Keratinocyte (primary cell): ENCODE measurements around a stretch of chr15.

DNA sequence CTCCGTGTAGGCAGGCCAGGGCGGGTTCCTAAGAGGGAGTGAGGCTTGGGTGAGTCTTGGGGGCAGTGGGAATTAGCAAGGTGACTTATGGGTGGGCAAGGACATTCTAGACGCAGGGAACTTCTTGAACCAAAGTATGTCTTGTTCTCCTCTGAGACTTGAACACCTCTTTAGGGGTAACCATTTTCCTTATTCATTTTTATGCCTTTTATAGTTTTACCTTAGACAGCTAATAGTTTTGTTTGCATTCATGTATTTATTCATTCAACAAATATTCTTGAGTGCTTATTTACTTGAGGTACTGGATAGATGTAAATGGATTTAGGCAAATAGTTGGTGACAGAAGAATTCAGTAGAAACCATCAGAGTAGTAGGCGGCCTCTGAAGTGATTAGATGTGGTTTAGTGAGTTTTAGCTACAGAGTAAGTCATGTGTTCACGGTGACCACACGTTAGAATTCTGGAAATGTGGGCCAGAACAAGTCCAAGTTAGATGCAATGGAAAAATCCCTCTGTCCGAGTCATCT, 100.0 kb downstream of the CGNL1 start:
CAGE:
- cytosol, long polyA minus RNA: no peak
- cytosol, long polyA plus RNA: no peak
- long polyA plus RNA: no peak
- nucleus, long polyA minus RNA: no peak
- nucleus, long polyA plus RNA: no peak

DNA sequence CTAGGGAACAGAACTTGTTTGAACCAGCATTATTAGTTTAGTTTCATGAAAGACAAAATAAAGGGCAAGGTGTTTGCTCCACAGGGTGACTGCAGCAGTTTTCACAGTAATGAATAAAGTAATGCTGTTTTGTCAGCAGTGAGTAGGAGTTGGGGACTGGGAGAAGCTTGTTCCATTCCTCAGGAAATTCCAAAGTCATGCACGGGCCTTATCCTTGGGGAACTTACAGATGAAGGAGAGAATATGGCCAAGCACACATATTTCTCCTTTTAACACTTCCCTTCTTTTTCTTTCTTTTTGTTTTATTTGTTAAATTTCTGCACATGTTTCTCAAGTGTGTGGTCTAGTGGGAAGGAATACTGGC, 100.4 kb downstream of the CGNL1 start:
CAGE:
- cytosol, long polyA minus RNA: no peak
- cytosol, long polyA plus RNA: no peak
- long polyA plus RNA: no peak
- nucleus, long polyA minus RNA: no peak
- nucleus, long polyA plus RNA: no peak

GRCh38 chr15:57477563-57478637, 101.6 kb downstream of the CGNL1 start:
CAGE:
- cytosol, long polyA minus RNA: no peak
- cytosol, long polyA plus RNA: no peak
- long polyA plus RNA: no peak
- nucleus, long polyA minus RNA: no peak
- nucleus, long polyA plus RNA: no peak

GRCh38 chr15:57501825-57502553, 89.7 kb upstream of the MYZAP start:
CAGE:
- cytosol, long polyA minus RNA: no peak
- cytosol, long polyA plus RNA: no peak
- long polyA plus RNA: no peak
- nucleus, long polyA minus RNA: no peak
- nucleus, long polyA plus RNA: no peak

GRCh38 chr15:57615316-57615860, 23.7 kb downstream of the MYZAP start:
CAGE:
- cytosol, long polyA minus RNA: no peak
- cytosol, long polyA plus RNA: no peak
- long polyA plus RNA: no peak
- nucleus, long polyA minus RNA: no peak
- nucleus, long polyA plus RNA: no peak

CAGE:
- cytosol, long polyA minus RNA: no peak
- cytosol, long polyA plus RNA: no peak
- long polyA plus RNA: no peak
- nucleus, long polyA minus RNA: no peak
- nucleus, long polyA plus RNA: no peak
Measured at GRCh38 chr15:57679677-57680465, 26.6 kb upstream of the POLR2M start.

CAGE:
- cytosol, long polyA minus RNA: no peak
- cytosol, long polyA plus RNA: no peak
- long polyA plus RNA: no peak
- nucleus, long polyA minus RNA: no peak
- nucleus, long polyA plus RNA: no peak
Measured at GRCh38 chr15:57783805-57784776, 77.6 kb downstream of the POLR2M start.

GRCh38 chr15:57914288-57915129, 151.0 kb downstream of the ALDH1A2 start:
CAGE:
- cytosol, long polyA minus RNA: no peak
- cytosol, long polyA plus RNA: no peak
- long polyA plus RNA: no peak
- nucleus, long polyA minus RNA: no peak
- nucleus, long polyA plus RNA: no peak

DNA sequence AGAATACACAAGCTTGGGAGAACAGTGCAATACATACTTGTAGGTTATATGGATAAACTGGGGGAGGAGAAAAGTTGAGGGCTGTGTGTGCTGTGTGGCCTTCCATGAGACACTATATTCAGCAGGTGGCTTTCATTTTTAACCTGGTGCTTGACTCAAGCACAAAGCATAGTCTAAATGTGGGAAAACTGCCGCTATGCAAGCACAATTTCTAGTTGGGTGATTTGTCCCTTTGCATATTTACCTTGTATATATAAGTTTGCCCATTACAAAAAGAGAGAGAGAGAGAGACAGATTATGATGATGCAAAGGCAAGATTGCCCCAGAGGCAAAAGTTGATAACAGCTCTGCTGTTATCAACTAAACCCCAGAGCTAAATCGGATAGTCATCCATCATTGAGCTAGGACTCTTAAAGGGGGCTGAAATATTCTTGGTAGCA, 141.4 kb downstream of the AQP9 start:
CAGE:
- cytosol, long polyA minus RNA: no peak
- cytosol, long polyA plus RNA: no peak
- long polyA plus RNA: no peak
- nucleus, long polyA minus RNA: no peak
- nucleus, long polyA plus RNA: no peak

CAGE:
- cytosol, long polyA minus RNA: no peak
- cytosol, long polyA plus RNA: no peak
- long polyA plus RNA: no peak
- nucleus, long polyA minus RNA: no peak
- nucleus, long polyA plus RNA: no peak
Measured at GRCh38 chr15:58357691-58358513, 73.9 kb upstream of the LIPC start.

DNA sequence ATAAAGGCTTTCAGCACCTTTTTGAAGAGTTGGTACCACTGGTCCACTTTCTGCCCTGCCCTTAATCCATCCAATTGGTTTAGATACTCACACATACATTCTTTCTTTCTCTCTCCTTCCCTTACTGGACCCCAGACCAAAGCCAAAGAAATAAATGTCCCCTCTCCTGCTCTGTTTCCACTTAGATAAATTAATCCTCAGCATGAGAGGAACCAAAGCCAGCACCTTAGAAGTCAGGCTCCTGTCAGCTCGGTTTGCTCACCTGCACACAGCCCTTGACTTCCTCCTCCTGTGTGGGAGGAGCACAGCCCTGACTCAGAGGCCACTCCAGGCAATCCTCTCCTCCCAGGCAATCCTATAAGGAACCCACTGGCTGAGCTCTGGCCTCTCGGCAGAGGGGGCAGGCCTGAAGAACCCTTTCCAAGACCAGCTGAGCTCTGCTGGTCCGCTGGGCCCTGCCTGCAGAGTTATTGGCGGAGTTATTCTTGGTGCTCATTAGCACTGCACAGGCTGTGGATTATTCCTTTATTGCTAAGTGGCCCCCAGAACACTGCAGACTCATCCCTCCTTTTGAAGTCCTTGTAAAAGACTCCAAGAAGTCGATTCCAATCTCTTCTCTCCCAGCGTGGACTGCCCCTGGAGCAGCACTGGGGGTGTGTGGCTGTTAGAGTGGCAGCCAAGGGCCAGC, 30.8 kb downstream of the LIPC start:
CAGE:
- cytosol, long polyA minus RNA: no peak
- cytosol, long polyA plus RNA: no peak
- long polyA plus RNA: no peak
- nucleus, long polyA minus RNA: no peak
- nucleus, long polyA plus RNA: no peak

DNA sequence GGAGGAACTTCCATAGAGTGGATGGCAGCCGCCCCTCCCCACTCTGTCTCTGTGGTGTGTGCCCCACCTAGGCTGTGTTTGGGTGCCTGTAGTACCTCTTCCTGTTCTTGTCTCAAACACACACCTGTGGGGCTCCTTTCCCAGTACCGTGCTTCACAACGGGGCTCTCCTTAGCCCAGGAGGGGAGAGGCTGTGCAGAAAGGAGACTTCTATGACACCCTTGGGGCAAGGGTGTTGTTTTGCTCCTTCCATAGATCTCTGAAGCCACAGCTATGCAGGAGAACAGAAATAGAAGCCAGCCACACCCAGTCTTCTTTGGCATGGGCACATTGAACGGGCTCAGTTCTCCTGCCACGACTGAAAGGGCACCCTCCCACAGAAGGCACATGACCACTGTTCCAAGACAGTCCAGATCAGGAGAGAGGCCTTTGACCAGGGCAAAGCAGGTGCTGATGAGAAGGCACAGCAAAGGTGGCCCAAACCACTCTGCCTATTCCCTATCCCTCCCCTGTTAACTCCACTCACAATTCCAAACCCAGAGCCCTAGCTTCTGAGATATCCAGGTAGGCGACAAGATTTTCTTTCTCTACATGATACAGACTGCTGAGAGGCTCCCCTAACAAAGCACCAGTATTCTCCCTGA, 74.4 kb downstream of the LIPC start:
CAGE:
- cytosol, long polyA minus RNA: no peak
- cytosol, long polyA plus RNA: no peak
- long polyA plus RNA: no peak
- nucleus, long polyA minus RNA: no peak
- nucleus, long polyA plus RNA: no peak

CAGE:
- cytosol, long polyA minus RNA: no peak
- cytosol, long polyA plus RNA: no peak
- long polyA plus RNA: no peak
- nucleus, long polyA minus RNA: no peak
- nucleus, long polyA plus RNA: no peak
Measured at GRCh38 chr15:58517449-58518552, 86.0 kb downstream of the LIPC start.

CAGE:
- cytosol, long polyA minus RNA: no peak
- cytosol, long polyA plus RNA: no peak
- long polyA plus RNA: no peak
- nucleus, long polyA minus RNA: no peak
- nucleus, long polyA plus RNA: no peak
Measured at GRCh38 chr15:58988252-58988542, 734 bp downstream of the RNF111 start.

CAGE:
- cytosol, long polyA minus RNA: no peak
- cytosol, long polyA plus RNA: no peak
- long polyA plus RNA: no peak
- nucleus, long polyA minus RNA: no peak
- nucleus, long polyA plus RNA: no peak
Measured at GRCh38 chr15:59083953-59084488, 20.9 kb upstream of the CCNB2 start.

CAGE:
- cytosol, long polyA minus RNA: no peak
- cytosol, long polyA plus RNA: no peak
- long polyA plus RNA: no peak
- nucleus, long polyA minus RNA: no peak
- nucleus, long polyA plus RNA: no peak
Measured at GRCh38 chr15:59124237-59124801, 19.4 kb downstream of the CCNB2 start.

GRCh38 chr15:59170275-59170772, 36.3 kb upstream of the LDHAL6B start:
CAGE:
- cytosol, long polyA minus RNA: no peak
- cytosol, long polyA plus RNA: no peak
- long polyA plus RNA: no peak
- nucleus, long polyA minus RNA: no peak
- nucleus, long polyA plus RNA: no peak

CAGE:
- cytosol, long polyA minus RNA: no peak
- cytosol, long polyA plus RNA: no peak
- long polyA plus RNA: no peak
- nucleus, long polyA minus RNA: no peak
- nucleus, long polyA plus RNA: no peak
Measured at GRCh38 chr15:59191733-59192239, 14.9 kb upstream of the LDHAL6B start.

CAGE:
- cytosol, long polyA minus RNA: no peak
- cytosol, long polyA plus RNA: no peak
- long polyA plus RNA: no peak
- nucleus, long polyA minus RNA: no peak
- nucleus, long polyA plus RNA: no peak
Measured at GRCh38 chr15:59273993-59274573, 67.4 kb downstream of the LDHAL6B start.

GRCh38 chr15:59349550-59350584, 22.8 kb downstream of the MYO1E start:
CAGE:
- cytosol, long polyA minus RNA: no peak
- cytosol, long polyA plus RNA: no peak
- long polyA plus RNA: no peak
- nucleus, long polyA minus RNA: no peak
- nucleus, long polyA plus RNA: no peak